Fibroblast of the aortic adventitia (primary cell): ENCODE data around the gene GPR142.

DNA sequence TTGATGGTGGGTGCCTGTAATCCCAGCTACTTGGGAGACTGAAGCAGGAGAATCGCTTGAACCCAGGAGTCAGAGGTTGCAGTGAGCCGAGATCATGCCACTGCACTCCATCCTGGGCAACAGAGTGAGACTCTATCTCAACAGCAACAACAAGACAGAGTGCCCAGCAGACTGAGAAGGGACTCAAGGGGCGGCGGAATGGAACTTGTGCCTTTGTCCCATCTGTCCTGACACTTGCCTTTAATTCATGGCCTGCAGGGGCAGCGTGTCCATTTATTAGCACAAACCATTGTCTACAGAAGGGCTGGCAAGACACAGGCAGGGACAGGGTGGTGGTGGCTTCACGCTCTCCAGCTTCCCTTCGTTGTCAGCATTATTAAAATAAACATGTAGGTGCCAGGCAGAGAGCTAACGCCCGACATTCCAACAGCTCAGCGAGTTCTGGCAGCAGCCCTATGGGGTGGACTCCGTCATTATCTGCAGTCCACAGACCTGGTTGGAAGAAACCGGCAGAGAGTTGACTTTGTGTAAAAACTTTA lies 16.2 kb downstream of the DNAI2 start:
- CAGE, long polyA plus RNA: no peak

GRCh38 chr17:74367200-74367715 lies at the start of gene GPR142:
TSS of gene GPR142 (plus strand) at chr17:74367506.
- CAGE, long polyA plus RNA: no peak

- CAGE, long polyA plus RNA: no peak
Measured at GRCh38 chr17:74387376-74387903, 20.1 kb downstream of the GPR142 start.

DNA sequence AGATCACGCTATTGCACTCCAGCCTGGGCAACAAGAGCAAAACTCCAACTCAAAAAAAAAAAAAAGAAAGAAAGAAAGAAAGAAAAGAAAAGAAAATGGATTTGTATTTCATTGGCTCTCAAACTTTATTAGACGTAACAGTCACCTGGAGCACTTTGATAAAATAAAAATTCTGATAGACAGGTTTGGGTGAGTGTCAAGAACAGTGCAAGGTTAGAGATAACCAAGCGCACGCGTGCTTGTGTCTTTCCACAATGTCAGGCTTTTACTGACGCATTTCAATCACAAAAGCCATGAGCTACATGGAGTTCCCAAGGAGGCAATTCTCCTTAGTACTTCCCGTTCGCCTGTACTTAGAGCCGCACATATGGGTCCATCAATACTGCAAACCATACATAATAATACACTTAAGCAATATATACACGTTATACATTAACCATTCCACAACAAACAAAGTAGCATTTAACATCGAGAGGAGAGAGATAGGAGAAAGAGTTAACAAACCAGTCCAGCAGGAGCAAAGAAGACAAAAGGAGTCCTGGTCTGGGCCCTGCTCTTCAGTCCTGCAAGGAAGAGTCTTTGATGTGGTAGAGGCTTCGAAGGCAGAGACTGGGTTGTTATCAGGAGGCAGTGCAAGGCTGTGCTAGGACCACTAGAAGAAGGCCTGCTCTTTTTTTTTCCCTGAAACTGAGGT lies 12.0 kb upstream of the GPRC5C start:
- CAGE, long polyA plus RNA: no peak

DNA sequence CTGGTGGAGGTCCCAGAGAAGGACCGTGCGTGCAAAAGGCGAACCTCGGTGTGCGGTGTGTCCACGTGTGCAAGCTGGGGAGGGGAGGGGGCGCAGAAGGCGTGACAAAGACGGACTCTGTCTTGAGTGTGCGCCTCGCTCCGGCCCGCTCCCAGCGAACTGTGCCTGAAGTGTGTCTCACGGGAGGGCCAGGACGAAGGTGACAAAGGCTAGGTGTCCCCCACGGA lies 309 bp upstream of the GPRC5C start:
- CAGE, long polyA plus RNA: no peak

GRCh38 chr17:74567113-74567700 lies 21.3 kb upstream of the CD300C start:
- CAGE, long polyA plus RNA: no peak

DNA sequence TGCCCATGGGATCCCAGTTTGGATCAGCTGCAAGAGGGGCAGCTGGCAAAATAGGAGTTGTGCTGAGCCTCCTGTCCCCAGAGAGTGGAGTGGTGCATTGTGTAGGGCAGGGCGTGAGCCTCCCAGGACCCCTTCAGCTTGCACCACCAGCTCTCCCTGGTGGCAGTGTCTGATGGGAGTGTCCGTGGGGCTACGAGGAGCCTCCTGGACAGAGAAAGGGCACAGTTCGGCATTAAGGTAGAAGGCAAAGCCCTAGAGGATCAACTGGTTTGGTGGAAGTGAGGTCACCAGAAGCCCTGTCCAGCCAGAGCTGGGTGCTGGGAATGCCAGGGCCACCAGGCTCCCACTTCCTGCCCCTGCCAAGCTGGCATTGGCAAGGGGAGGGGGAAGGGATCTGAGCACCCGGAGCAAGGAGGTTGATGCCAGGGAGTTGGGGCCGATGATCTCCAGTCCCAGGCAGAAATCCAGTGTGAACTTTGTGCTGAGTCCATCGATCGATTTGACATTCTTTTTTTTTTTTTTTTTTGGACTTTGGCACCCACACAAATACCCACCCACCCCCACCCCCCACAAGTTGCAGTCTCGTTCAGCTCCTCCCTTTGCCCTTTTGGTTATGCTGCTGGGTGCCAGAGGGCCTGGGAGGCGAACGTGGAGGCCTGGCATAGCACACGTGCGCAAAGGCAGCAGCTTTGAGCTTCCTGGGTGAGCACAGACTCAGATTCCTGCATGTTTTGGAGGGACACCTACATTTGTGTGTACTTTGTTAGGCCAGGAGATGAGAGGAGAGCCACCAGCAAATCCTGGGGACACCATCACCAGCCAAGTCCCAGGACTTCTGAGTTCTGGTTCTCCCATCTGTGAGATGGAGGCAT lies 2.0 kb downstream of the NHERF1 start:
- CAGE, long polyA plus RNA: no peak

DNA sequence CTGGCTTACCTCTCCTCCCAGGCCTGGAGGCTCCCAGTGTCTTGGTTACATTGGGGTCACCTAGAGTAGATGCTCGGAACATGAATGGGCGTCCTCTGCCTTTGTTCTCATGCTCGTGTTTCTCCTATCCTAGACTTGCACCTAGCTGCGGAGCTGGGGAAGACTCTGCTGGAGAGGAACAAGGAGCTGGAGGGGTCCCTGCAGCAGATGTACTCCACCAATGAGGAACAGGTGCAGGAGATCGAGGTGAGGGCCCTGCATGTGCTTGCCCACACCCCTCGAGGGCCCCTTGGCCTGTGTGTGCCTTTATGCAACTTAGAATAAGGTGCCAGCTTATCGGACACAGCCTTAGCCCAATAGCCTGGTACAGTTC lies 11.9 kb downstream of the CDR2L start:
- CAGE, long polyA plus RNA: no peak

- CAGE, long polyA plus RNA: no peak
Measured at GRCh38 chr17:75011734-75012276, 665 bp upstream of the MRPL58 start.

GRCh38 chr17:75019422-75020032 lies 7.1 kb downstream of the MRPL58 start:
- CAGE, long polyA plus RNA: no peak

DNA sequence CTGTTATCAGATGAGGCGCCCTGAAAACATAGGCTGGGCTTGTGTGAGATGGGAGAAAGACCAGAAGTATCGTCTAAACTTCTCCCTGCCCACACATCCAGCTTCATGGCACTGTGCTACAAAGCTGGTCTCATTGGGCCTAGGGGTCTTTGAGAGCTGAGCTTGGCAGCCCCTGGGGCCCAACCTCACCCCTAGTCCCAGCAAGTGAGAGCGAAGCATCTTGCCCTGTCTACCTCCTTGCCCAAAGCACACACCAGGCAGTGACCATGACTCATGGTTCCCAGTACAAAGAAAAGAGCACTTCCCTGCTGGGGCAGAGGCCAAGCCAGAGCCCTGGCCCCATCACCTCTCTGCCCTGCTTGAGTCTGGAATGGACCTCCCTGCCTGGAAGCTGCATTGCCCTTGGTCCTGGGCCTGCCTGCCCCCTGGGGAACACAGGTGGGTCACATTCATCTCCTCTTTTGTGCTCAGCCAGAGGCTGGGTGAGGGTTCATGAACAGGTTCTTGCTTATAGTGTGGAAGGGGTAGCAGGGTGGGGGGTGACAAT lies 1.2 kb downstream of the SLC16A5 start:
- CAGE, long polyA plus RNA: no peak

GRCh38 chr17:75148489-75148781 lies 5.9 kb downstream of the JPT1 start:
- CAGE, long polyA plus RNA: no peak

- CAGE, long polyA plus RNA: no peak
Measured at GRCh38 chr17:75163488-75164139, 9.3 kb upstream of the JPT1 start.

GRCh38 chr17:75205829-75206299 lies 385 bp downstream of the NUP85 start:
- CAGE, long polyA plus RNA: no peak

DNA sequence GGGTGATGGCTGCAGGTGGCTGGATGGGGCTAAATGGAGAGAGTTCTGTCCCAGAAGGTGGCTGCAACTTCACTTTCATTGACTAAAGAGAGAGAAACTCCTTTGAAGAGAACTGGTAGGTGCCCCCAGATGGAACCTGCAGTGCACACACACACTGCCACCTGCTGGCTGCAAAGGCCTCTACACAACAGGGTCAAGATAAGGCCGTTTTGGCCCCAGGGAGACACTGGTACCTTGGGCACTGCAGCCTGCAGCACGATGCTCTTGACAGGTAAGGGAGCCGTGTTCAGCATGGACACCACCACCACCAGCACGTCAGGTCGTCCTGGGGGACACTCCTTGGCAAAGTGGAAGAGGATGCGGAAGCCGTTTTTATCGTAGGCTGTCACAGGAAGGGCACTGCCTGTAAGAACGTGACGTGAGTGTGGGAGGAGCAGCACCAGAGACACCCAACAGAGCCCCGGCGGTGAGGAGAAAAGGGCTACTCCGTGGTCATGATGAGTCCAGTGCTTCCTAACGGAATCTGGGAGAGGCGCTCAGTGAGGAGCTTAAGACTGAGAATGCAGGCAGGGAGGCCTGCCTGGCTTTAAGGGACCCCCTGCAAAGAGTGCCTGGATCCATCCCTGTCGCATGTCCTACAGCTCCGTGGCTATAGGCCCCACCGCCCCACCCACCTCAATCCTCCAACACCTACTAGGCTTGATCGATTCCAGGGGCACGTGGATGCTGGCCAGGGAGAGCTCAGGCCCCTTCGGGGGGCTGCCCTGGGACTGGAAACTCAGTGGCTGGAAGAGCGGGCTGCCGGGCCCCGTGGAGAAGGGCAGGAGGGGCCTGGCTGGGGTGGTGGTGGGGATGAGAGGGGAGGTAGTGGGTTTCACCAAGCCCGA lies 22.5 kb downstream of the GGA3 start:
- CAGE, long polyA plus RNA: no peak

DNA sequence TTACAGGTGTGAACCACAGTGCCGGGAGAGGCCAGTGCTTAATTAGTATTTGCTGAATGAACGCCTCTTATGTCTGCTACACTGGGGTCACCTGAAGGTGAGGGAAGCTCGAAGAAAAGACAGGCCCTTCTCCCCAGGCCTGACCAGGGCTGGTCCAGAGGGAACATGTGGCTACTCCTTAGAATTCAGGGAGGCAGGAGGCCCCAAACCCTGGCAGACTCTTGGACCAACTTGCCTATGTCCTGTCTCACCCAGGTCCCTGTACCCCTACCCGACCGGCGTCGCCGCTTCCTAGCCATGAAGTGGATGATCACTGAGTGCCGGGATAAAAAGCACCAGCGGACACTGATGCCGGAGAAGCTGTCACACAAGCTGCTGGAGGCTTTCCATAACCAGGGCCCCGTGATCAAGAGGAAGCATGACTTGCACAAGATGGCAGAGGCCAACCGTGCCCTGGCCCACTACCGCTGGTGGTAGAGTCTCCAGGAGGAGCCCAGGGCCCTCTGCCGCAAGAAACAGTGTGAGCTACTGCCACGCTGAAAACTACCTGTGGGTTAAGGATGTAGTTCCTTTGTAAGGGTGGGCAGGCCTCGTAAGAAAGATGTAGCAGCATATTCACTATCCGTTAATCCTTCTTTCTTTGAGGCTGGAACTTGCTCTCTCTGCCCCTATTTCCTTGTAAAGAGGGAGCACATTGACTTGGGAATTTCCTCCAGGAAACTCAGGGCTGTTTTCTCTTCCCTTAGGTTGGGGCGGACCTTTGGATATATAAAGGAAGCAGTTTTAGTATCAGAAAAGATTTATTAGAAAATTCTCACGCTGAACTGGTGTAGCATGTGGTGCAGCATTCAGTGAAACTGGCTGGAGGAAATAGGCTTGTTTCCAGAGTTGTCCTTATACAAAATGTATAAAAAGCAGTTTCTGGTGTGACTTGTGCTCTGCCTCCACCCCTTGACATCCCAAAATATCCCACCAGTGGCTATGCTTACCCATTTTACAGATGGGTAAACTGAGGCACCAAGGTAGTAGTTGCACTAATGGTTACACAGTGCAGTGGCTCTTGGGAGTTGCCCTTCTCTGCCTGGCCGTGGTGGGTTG lies 4.1 kb downstream of the MRPS7 start:
- CAGE, long polyA plus RNA: no peak

DNA sequence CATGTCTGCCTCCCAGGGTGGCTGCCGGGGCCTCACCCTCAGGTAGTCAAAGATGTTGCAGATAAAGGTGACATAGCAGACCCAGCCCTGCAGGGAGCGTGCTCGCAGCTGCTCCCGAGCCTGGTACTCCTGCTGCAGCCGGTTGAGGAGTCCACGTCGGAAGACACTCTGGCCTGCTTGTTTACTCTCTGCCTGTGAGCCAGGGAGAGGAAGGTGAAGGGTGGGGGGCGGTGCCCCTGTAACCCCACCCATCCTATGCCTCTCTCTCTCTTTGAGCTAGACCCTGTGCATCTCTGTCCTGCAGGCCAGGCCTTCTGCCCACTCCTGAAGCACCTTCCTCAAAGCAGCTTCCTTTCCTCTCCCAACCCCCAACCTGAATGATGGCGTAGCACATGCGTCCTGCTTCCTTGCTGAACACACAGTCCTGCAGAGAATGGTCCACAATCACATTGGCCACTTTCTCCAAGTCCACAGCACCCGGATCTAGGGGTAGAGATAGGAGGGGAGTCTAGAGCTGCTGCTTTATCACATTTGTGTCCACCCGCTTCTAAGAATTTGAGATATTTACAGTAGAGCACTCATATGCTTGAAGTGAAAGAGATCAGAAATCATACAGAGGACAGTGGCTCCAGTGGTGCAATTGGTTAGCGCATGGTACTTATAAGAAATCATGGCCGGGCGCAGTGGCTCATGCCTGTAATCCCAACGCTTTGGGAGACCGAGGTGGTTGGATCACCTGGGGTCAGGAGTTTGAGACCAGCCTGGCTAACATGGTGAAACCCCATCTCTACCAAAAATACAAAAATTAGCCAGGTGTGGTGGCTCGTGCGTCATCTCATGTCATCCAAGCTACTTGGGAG lies 3.1 kb downstream of the MIF4GD start:
- CAGE, long polyA plus RNA: no peak

GRCh38 chr17:75273023-75273838 lies 2.2 kb upstream of the MIF4GD start:
- CAGE, long polyA plus RNA: no peak

- CAGE, long polyA plus RNA: no peak
Measured at GRCh38 chr17:75318689-75319602, 29.7 kb upstream of the SLC25A19 start.

DNA sequence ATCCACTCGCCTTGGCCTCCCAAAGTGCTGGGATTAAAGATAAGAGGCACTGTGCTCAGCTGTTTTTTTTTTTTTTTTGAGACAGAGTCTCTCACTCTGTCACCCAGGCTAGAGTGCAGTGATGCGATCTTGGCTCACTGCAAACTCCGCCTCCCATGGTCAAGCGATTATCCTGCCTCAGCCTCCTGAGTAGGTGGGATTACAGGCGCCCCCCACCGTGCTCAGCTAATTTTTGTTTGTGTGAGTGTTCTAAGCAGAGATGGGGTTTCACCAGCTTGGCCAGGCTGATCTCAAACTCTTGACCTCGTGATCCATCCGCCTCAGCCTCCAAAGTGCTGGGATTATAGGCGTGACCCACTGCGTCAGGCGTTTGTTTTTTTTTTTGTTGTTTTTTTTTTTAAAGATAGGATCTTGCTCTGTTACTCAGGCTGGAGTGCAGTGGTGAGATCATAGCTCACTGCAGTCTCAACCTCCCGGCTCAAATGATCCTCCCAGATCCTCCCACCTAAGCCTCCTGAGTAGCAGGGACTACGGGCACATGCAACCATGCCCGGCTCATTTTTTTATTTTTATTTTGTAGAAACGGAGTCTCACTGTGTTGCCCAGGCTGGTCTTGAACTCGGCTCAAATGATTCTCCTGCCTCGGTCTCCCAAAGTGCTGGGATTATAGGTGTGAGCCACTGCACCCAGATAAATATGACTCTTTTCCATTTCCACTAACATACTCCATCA lies 37.2 kb downstream of the GRB2 start:
- CAGE, long polyA plus RNA: no peak